ENCODE measurements around a stretch of chr3.

DNA sequence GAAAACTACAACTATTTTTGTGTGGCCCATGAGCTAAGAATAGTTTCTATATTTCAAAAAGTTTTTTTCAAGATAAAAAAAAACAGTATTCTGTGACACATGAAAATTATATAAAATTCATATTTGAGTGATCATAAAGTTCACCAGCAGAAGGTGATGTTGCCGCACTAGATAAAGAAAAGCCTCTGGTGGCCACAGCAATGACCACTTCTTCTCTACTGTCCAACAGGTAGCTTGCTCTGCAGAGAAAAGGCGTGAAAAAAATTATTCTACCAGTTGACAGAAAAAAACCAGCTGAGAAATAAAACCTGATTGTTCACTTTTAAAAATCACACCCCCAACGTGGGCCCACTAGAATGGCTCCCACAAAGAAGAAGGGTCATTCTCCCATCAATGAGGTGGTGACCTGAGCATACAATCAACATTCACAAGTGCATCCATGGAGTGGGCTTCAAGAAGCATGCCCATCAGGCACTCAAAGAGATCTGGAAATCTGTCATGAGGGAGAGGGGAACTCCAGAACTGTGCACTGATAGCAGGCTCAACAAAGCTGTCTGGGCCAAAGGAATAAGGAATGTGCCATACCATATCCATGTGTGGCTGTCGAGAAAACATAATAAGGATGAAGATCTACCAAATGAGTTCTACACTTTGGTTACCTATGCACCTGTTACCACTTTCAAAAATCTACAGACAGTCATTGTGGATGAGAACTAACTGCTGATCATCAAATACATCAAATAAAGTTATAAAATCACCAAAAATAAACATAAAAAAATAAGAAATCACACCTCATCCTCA lies 277.4 kb downstream of the TBC1D5 start:
- RRBS = no CpG with 5 or more reads among the region's 4 CpGs

DNA sequence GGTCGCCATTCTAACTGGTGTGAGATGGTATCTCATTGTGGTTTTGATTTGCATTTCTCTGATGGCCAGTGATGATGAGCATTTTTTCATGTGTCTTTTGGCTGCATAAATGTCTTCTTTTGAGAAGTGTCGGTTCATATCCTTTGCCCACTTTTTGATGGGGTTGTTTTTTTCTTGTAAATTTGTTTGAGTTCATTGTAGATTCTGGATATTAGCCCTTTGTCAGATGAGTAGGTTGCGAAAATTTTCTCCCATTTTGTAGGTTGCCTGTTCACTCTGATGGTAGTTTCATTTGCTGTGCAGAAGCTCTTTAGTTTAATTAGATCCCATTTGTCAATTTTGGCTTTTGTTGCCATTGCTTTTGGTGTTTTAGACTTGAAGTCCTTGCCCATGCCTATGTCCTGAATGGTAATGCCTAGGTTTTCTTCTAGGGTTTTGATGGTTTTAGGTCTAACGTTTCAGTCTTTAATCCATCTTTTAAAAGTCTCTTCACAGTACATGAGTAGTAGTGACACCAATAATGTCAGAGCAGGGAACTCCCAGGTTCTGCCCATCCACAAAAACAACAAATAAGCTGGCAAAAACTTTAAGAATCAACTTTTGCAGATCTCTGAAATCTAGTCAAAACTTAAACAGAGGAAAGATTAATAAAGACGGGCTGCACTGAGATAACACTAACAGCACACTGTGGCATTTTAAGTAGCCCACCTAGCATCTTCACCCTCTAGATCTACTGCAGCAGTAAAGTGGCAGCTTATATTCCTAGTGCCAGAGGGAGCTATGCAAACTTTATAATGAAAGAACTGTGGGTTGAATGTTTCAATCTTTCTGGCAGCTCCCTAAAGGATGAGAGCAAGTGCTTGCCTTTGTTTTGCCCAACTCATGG lies 256.2 kb downstream of the TBC1D5 start:
- RRBS = no CpG with 5 or more reads among the region's 5 CpGs

DNA sequence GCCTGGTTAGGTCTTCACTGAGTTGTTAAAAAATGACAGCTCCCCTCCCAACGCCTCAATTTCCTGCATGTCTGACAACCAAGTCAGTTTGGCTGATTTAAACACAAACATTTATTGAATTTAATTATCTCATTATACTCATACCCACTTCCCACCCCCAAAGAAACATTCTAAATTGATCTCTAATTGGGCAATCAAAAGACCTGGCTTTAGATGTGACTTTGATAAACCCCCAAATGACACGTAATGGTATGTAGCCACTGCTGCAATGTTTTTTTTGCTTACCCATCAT lies 28.3 kb downstream of the SATB1 start:
- RRBS = no CpG with 5 or more reads among the region's 2 CpGs

DNA sequence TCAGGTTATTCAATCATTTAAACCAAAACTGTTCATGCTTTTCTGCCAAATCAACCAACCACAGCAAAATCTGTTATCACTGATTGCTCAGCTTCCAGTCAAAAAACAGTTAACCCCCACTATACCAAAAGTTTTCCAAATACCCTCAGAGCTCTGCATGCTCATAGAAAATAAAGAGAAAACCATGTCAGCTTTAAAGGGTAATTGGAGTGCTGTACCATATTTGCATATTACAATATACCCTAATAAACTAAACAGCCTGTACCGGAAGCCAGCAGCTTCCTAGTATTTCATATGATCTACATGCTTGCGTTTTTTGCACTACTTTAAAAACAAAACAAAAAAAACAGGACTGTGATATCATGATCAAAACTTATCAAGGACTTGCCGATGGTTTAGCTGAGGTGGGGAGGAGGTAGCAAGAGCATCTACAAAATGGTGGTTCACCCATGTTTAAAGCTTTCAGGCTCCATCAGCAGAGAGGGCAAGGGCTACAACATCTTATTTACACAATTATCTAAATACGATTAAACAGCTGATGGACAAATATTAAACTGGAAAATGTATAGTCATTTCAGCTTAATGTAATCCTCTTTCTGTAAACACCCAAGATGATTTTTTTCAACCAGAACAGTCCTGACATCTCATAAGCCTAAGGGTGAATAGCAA lies 22.6 kb downstream of the SATB1 start:
- RRBS = no CpG with 5 or more reads among the region's 4 CpGs

DNA sequence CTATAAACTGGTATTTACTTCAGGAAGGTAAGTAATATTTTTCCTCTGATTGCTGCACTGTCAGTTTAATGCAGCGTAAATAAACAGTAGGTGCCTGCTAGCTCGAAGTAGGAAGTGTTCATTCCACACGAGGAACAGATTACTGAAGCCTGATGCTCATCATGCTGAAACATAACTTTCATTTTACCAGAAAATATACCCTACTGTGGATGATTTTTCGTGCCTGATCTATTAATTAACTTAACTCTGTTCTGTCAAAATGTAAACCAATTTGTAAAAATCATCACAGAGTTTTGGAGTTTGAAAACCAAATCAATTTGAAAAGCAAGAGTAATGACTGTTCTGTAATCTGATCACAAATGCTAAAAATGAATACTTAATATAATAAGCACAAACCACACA lies 15.4 kb upstream of the SATB1 start:
- RRBS = no CpG with 5 or more reads among the region's 4 CpGs

DNA sequence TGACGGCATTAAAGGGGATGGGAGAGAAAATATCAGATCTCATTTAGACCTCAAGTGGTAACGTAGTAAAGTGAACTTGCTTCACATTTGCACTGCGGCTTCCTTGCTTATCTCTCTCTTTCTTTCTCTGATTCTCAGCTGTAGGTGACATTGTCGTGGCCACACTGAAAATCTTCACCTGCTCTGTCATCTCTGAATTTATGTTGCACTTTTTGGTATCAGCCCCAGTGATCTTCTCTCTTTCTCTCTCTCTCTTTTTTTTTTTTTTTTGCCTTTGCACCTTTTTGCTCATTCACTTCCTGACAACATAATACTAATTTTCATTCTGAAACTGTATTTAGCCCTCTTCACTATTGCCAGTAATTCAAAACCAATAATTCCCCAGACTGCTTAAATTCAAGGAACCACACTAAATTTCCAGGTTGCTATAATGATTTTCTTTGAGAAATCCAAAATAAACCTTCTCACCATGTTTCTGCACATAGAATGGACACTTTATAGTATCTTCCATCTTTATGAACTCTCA lies 254.2 kb upstream of the SATB1 start:
- RRBS = no CpG with 5 or more reads among the region's 4 CpGs

- RRBS = no CpG with 5 or more reads among the region's 1 CpG
Observed at GRCh38 chr3:20232973-20233172, 46.9 kb upstream of the SGO1 start.

- RRBS = no CpG with 5 or more reads among the region's 6 CpGs
Observed at GRCh38 chr3:20323373-20323672, 137.3 kb upstream of the SGO1 start.

DNA sequence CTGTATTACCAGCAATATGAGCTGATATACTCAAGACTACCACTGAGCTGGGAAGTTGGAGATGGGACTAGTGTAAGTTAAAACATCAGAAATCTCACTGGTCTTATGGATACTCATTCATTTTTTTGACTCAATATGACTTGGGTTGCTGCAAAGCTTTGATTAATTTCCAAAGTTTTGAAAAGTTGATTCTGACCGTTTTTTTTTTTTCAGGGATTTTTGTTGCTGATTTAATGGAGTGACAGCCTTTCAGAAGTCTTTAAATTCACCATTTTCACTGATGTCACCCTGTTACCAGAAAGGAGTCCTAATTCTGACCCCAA lies 708.3 kb downstream of the ZNF385D start:
- RRBS = no CpG with 5 or more reads among the region's 1 CpG

DNA sequence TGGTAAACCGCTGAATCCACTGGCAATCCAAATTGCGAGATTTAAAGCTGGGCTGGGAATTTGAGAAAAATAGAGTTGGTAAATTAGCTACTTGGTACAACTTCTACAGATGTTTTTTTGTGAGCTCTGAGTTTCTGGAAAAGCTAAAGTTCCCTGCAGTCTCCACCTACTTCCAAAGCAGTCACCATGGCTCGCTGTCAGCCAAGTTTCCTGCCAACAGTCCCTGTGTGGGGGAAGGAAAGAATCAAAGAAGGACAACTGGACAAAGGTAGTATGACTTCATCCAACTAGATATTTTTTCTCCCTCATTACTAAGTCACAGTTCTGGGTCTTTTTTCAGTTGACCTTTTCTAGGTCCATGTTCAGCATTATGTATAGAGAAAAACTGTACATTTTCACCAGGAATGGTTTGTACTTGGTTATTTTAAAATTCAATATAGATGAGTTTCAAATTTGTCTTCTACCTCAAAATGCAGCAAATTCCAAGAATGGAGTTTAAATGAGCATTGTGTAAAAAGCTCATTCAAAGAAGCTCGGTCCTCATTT lies 105.4 kb downstream of the ZNF385D start:
- RRBS = no CpG with 5 or more reads among the region's 4 CpGs

DNA sequence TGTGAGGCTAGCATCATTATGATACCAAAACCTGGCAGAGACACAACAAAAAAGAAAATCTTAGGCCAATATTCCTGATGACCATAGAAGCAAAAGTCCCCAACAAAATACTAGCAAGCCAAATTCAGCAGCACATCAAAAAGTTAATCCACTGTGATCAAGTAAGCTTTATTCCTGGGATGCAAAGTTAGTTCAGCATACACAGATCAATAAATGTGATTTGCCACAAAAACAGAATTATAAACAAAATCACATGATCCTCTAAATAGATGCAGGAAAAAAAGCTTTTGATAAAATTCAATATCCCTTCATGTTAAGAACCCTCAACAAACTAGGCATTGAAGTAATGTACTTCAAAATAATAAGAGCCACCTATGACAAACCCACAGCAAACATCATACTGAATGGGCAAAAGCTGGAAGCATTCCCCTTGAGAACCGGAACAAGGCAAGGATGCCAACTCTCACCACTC lies 161.7 kb downstream of the UBE2E2 start:
- RRBS = no CpG with 5 or more reads among the region's 1 CpG

DNA sequence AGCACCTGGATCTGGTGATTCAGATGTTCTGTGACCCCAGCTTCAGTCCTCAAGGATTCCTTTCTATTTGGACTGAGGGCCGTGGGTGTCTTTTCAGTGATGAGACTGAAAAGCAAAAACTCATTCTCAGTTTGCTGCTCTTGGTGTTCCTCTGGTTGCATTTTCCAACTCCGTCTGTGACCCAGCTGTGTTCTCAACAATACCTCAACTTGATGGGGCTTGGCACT lies 142.6 kb upstream of the UBE2E1 start:
- RRBS = no CpG with 5 or more reads among the region's 2 CpGs

GRCh38 chr3:23740296-23741004 lies 65.3 kb upstream of the UBE2E1 start:
- RRBS = no CpG with 5 or more reads among the region's 3 CpGs

- RRBS = no CpG with 5 or more reads among the region's 5 CpGs
Observed at GRCh38 chr3:23776439-23777023, 29.2 kb upstream of the UBE2E1 start.

DNA sequence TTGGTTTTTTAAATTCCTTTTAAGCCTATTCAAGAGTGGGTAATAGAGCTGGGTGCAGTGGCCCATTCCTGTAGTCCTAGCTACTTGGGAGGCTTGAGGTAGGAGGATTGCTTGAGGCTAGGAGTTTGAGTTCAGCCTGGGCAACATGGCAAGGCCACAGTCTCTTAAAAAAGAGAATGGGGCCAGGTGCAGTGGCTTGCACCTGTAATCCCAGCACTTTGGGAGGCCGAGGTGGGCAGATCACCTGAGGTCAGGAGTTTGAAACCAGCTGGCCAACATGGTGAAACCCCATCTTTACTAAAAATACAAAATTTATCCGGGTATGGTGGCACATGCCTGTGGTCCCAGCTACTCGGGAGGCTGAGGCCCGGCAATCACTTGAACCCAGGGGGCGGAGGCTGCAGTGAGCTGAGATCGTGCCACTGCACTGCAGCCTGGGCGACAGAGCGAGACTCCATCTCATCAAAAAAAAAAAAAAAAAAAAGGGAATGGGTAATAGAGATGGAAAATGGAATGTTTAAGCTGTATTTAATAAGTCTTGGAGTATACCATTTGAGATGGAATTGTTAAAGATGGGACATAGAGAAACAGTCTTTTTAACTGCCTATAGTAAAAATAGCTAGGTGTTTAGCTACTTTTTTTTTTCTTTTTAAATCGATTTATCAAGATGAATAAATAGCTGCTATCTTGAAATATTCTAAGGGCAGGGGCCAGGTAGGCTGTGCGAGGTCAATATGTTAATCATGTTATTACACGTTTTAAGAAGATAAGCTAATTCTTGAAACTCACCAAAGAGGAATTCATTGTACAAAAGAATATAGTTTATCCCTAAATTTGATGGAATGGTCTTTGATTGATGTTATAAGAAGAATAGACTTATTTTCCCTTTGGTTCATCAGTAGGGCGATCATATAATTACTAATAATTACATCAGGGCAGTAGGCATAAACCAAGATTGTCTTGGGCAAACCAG lies 40.8 kb downstream of the UBE2E1 start:
- RRBS = no CpG with 5 or more reads among the region's 12 CpGs

GRCh38 chr3:23890329-23890785 lies 26.4 kb downstream of the NKIRAS1 start:
- RRBS = no CpG with 5 or more reads among the region's 7 CpGs

GRCh38 chr3:24244505-24245004 lies 250.1 kb downstream of the THRB start:
- RRBS = no CpG with 5 or more reads among the region's 1 CpG

DNA sequence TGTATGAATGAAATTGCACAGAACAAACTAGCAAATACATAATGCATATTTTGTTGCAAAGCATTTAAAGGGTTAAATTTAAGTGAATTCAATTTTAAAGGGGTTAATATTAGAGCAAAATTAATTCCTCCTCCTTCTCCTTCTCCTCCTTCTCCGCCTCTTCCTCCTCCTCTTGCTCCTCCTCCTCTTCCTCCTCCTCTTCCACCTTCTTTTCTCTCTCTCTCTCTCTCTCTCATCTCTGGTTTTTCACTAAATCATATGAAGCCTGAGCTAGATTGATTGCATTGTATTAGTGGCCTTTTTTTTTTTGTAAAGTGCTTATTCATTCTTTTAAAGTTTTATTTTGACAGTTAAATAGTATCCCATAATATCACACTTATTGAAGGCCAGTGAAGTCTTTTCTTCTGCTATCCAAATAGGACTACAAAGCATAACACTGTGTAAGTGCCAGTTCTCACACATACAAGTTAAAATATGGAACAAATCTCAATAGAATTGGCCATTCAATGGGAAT lies 154.4 kb downstream of the THRB start:
- RRBS = no CpG with 5 or more reads among the region's 1 CpG

DNA sequence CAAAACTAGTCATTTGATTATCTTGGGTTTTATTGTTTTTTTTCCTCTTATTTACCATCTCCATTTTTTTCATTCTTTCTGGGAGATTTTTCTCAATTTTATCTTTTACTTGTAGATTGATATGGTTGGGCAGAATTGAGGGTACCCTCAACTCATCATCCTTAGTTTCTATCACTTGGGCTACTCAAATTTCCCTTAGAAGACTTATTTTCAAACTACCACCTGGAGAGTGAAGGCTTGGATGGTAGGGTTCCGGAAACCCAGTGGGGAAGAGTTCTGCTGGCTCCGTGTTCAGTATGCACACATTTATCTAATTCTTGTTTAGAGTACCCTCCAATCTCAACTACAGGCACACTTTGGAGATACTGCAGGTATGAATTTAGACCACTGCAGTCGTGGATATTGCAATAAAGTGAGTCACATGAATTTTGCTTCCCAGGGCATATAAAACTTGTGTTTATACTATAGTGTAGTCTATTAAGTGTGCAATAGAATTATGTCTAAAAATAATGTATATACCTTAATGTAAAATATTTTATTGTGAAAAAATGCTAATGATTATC lies 28.3 kb downstream of the THRB start:
- RRBS = no CpG with 5 or more reads among the region's 3 CpGs

Data from AG10803 (cell line).